ENCODE measurements around a stretch of chr15.

GRCh38 chr15:84652212-84652821 lies 1.8 kb downstream of the WDR73 start:
- PRO-cap, result no peak
- RAMPAGE, long total RNA, result no peak

- PRO-cap, result no peak
- RAMPAGE, long total RNA, result no peak
Observed at GRCh38 chr15:84750274-84750997, 2.0 kb downstream of the ZNF592 start.

- PRO-cap, result no peak
- RAMPAGE, long total RNA, result no peak
Observed at GRCh38 chr15:84762908-84763803, 14.8 kb downstream of the ZNF592 start.

- PRO-cap, result no peak
- RAMPAGE, long total RNA, result no peak
Observed at GRCh38 chr15:84861232-84861576, 23.3 kb upstream of the SLC28A1 start.

GRCh38 chr15:84906653-84906919 lies 22.1 kb downstream of the SLC28A1 start:
- PRO-cap, result no peak
- RAMPAGE, long total RNA, result no peak

DNA sequence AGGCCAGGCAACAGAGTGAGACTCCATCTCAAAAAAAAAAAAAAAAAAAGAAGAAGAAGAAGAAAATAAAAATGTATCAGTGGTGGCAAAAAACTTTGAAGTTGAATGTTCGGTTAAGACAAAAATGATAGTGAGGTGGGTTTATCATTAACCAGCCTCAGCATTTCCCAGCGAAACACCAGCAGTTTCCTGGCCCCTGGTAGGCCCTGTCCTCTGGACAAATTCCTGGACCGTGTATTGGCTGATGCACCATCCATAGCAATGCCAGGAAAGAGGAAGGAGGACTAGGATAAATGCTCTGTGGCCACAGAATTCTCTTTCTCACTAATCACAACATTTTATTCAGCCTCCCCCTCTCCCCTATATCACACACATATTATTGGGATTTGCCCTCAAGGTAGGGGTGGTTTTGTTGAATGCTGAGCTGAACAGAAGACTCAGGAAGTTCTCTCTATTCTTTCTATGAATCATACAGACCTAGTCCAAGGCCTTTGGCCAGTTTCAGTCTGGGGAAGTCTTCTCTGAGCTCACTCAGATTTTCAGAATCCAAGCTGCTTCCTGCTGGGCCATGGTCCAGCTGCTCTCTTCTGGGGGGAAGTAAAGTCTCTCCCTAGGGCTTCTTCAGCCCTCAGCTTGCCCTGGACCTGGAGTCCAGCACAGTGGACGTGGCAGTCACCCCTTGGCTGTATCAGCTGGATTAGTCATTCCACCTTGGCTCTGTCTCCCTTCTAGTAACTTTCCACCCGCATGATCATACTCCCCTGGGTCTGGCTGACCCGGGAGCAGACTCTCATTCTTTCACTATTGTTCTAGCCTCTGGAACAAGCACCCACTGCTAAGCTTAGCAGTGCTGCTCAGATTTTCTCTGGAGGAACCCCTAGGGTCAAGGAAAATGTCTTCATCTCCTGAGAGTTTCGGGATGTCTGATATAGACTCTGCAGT lies 27.6 kb downstream of the SLC28A1 start:
- PRO-cap, result bidirectional peak, plus-strand start at position 804 of the sequence, minus-strand start at position 585 of the sequence
- RAMPAGE, long total RNA, result no peak

- PRO-cap, result unidirectional peak, minus-strand start at chr15:84980899; bidirectional peak, plus-strand start at chr15:84981443, minus-strand start at chr15:84981253
- RAMPAGE, long total RNA, result no peak
Observed at GRCh38 chr15:84980763-84981570, 689 bp upstream of the PDE8A start.

DNA sequence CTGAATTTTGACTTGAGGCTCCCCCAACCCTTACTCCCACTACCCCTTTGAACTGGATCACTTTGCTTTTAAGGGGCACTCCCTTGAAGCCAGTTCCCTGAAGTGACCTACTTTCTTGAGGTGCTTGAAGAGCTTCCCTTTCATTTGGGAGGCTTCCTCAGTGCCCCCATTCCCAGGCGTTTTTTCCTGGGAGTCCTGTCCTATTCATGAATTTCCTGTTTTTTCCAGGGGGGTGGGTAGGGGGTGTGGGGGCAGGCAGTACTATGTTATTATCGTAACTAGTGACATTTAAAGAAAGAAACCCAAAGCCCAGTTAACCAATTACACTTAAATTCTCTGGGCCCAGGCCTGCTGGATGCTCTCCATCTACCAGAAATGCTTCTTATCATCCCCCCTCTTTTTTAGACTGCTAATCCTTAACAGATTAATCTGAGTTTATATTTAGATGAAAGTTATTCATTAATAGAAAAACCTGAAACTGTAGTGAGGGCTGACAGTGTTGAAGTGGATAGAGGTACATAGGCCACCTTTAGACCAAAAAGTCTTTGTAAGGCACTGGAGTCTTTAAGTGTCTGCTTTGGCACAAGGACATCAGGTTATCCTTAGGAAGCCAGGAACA lies 43.6 kb downstream of the PDE8A start:
- PRO-cap, result no peak
- RAMPAGE, long total RNA, result no peak

GRCh38 chr15:85026098-85026535 lies 44.5 kb downstream of the PDE8A start:
- PRO-cap, result no peak
- RAMPAGE, long total RNA, result no peak

DNA sequence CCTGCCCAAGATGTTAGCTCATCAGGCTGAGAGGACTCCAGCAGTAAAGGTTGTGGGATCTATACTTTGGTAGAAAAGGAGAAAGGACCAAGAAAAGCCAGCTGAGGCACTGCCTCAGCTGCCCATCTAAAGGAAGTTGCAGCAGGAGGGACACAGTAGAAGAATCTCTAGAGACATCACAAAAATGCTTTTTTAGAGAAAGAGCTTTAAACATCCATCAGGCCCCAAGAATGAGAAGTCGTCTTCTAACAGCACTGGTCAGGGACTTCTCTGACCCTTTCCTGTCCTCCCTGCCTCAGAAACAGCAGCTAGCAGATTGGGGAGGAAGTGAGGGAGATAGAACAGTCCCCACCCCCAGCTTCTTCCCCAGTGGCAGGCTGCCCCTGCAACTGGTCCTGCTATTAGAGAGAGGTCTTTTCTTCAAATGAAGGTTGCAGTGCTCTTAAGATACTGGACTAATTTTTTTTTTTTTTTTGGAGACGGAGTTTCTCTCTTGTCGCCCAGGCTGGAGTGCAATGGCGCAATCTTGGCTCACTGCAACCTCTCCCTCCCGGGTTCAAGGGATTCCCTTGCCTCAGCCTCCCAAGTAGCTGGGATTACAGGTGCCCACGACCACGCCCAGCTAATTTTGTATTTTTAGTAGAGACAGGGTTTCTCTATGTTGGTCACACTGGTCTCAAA lies 55.1 kb downstream of the PDE8A start:
- PRO-cap, result no peak
- RAMPAGE, long total RNA, result no peak

GRCh38 chr15:85296772-85297305 lies 83.6 kb upstream of the AKAP13 start:
- PRO-cap, result unidirectional peak, plus-strand start at chr15:85296826
- RAMPAGE, long total RNA, result no peak

GRCh38 chr15:85330793-85331962 lies 49.2 kb upstream of the AKAP13 start:
- PRO-cap, result bidirectional peak, plus-strand start at chr15:85331490, minus-strand start at chr15:85331224
- RAMPAGE, long total RNA, result no peak

DNA sequence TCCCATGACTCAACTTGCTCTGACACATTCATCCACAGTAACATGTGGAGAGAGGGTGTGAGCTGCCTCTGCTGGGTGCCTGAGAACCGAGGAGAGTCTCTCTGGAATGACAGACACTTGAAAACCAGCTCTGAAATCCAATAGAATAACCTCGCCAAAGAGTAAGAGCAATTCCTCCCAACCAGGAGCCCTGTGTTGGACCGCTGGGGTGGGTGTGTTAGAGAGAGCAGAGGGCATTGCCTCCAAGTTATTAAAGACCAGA lies 35.8 kb upstream of the AKAP13 start:
- PRO-cap, result no peak
- RAMPAGE, long total RNA, result no peak

DNA sequence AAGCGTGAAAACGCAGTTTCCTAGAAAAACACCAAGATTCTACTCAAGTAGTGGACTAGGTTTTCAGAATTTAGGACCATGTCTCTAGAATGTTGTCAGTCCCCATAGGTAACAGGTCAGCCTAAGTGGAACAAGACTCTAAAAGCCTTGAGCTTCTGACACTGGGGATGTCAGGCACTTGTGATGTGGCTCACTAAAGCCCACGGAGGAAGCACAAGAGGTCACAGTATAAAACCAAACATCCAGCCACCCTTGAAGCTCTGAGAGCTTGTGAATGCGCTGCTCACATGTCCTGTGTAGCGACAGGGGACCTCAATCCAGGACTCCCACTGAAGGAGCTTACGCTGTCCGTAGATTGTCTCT lies 32.4 kb upstream of the AKAP13 start:
- PRO-cap, result no peak
- RAMPAGE, long total RNA, result no peak

- PRO-cap, result unidirectional peak, minus-strand start at chr15:85543949
- RAMPAGE, long total RNA, result no peak
Observed at GRCh38 chr15:85543541-85544437, 163.4 kb downstream of the AKAP13 start.

DNA sequence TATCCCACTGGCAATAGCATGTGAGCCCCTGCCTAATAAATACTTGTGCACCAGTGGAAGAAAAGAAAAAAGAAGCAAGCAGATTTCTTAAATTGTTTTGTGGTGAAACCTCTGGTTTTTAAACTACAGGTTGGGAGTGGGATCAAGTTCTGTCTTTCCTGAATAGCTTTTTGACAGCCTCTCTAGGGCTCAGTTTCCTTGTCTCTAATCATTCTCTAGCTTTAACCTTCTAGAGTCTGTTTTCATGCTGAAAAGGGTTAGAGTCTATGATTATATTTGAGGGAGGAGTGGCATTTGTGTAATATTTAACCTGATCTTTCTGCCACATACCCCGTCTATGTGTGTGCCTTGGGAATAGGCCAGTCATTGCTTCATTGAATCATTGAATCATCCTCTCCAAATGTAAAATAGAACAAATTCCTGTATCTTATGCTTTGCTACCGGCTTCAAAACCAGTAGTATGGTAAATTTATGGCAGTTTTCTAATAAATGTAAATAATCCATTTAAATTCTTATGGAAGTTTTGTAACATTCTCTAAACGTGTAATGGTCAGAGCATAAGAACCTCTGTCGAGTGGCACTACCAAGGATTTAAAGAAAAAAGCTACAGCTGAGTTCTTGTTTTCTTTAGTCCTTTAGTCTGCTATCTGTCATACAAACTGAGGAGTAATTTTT lies 204.8 kb downstream of the KLHL25 start:
- PRO-cap, result no peak
- RAMPAGE, long total RNA, result no peak

- PRO-cap, result no peak
- RAMPAGE, long total RNA, result no peak
Observed at GRCh38 chr15:85624307-85625181, 170.2 kb downstream of the KLHL25 start.

- PRO-cap, result no peak
- RAMPAGE, long total RNA, result no peak
Observed at GRCh38 chr15:85646845-85647460, 147.8 kb downstream of the KLHL25 start.

GRCh38 chr15:85734843-85735176 lies 59.9 kb downstream of the KLHL25 start:
- PRO-cap, result no peak
- RAMPAGE, long total RNA, result no peak

GRCh38 chr15:85745959-85746473 lies 48.7 kb downstream of the KLHL25 start:
- PRO-cap, result no peak
- RAMPAGE, long total RNA, result no peak